BJ (cell line): ENCODE measurements around the gene DCP1A.

- CAGE, long polyA plus RNA = no peak
- RRBS = no CpG with 5 or more reads among the region's 8 CpGs
These were observed 15.2 kb downstream of the ITIH3 start for GRCh38 chr3:52809434-52810526.

DNA sequence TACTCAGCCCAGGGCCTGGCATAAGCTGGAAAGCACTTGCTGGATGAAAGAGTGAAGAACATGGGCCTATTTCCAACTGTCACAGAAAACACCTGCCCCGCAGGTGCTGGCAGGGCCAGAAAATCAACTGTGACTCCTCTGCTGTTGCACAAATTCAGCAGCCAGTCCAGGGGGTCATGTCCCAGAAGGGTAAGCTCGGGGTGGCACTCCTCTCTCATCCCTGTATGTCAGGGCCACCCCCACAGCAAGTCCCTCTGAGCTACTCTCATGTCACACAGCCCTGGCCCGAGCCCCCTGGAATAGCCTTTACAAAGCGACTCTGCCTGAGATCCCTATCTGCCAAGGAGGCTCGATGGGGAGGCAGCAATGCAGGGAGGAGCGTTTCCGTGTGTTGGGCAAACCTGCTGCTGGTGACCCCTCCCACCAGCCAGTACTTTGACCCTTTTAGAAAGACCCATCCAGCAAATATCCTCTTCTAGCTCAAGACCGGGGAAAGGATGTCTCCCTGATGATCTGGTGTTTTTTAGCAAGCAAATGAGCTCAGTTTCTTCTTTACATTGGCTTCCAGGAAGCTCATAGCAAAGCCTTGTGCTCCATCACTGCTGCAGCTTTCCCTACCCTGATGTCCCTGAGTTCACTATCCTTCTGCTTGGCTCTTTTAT is 17.1 kb downstream of the ITIH3 start:
- CAGE, long polyA plus RNA = no peak
- RRBS = no CpG with 5 or more reads among the region's 8 CpGs

DNA sequence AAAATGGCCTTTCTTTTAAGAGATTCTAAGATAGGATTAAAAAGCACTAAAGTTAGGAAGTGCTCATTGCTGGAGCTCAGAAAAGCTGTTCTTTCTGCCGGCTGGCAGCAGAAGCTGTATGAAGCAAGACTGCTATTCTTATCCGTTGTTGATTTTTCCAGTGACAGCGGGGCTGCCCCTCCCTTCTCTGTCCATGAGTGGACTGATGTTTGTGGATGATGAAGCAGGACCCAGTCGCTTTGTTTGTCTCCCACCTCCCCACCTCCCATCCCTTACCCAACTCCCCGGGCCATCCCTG is 10.3 kb upstream of the MUSTN1 start:
- CAGE, long polyA plus RNA = no peak
- RRBS = no CpG with 5 or more reads among the region's 5 CpGs

DNA sequence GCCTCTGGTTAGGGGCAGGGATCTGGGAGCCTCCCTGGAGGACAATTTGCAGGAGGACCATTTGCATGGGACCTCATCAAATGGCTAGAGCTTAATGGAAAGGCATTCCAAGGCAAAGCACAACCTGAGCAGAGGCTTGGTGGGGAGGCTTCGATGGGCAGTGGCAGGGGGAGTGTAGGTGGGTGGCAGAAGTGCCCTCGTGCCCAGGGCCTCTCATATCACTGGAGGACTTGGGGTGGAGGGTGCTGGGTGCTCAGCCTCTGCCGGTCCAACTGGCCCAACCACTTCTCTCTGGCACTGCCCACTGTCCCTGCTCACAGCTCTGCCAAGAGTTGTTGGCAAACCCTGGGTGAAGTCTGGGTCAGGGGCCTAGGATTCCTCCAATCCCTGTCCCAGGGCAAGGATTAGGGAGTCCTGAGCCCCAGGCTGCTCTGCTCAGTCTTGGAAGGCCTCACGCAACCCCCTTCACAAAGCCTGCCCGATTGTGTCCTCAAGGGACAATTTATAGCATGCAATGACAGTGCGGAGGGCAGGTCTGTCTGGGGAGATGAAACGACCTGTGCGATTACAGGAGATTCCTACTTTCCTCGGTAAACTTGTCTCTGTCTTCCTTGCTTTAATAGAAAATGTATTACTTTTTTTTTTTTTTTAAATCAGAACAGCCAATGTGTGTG is 5.3 kb upstream of the PRKCD start:
- CAGE, long polyA plus RNA = no peak
- RRBS = no CpG with 5 or more reads among the region's 9 CpGs

DNA sequence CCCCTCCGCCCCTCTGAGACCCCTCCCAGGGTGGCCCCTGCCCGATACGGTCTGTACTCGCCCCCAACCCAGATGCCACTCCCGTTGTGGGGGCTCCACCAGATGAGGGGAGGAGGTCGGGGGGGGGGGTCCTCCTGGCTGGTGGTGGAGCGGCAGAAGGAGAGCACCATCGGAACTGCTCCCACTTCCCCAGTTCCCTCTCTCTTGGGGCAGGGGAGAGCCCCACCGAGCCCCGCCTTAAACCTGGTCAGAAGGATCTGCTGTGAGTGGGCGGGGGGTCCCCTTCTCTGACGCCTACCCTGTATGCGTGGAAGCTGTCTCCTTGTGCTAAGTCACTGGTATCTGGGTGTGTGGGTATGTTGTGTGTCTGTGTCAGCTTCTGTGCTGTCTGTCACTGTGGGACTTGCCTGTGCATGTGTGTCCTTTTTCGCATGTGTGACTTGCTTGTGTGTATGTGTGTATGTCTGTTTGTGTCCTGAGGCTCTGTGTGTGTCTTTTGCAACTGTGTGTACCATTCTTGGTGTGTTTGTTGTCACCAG is 1.2 kb downstream of the PRKCD start:
- CAGE, long polyA plus RNA = no peak
- RRBS = no CpG with 5 or more reads among the region's 14 CpGs

GRCh38 chr3:53182627-53184014 is 22.1 kb downstream of the PRKCD start:
- CAGE, long polyA plus RNA = no peak
- RRBS = 90% methylated on average over 5 of the region's 38 CpGs

DNA sequence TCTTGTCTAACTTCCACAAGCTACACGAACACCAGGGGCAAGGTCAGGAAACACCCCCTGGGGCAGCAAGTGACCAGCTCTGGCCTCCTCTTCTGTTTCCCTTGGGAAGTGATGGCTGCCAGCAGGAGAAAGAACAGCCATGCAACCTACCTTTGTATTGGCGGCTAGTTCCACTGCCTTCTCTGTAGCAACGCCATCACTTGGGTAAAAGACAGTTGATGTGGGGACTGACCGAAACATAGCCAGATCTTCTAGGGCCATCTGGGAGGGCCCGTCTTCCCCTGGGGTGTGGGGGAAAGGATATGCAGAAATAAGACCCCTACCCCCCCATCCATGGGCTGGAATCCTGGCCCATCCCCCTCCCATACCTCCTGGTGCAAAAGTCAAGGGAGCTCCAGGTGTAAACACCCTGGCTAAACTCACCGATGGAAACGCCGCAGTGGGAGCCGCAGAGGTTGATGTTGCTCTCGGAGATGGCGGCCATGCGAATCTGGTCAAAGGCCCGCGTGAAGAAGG is 26.9 kb downstream of the TKT start:
- CAGE, long polyA plus RNA = no peak
- RRBS = no CpG with 5 or more reads among the region's 14 CpGs

GRCh38 chr3:53252350-53253114 is 3.3 kb downstream of the TKT start:
- CAGE, long polyA plus RNA = no peak
- RRBS = no CpG with 5 or more reads among the region's 14 CpGs

DNA sequence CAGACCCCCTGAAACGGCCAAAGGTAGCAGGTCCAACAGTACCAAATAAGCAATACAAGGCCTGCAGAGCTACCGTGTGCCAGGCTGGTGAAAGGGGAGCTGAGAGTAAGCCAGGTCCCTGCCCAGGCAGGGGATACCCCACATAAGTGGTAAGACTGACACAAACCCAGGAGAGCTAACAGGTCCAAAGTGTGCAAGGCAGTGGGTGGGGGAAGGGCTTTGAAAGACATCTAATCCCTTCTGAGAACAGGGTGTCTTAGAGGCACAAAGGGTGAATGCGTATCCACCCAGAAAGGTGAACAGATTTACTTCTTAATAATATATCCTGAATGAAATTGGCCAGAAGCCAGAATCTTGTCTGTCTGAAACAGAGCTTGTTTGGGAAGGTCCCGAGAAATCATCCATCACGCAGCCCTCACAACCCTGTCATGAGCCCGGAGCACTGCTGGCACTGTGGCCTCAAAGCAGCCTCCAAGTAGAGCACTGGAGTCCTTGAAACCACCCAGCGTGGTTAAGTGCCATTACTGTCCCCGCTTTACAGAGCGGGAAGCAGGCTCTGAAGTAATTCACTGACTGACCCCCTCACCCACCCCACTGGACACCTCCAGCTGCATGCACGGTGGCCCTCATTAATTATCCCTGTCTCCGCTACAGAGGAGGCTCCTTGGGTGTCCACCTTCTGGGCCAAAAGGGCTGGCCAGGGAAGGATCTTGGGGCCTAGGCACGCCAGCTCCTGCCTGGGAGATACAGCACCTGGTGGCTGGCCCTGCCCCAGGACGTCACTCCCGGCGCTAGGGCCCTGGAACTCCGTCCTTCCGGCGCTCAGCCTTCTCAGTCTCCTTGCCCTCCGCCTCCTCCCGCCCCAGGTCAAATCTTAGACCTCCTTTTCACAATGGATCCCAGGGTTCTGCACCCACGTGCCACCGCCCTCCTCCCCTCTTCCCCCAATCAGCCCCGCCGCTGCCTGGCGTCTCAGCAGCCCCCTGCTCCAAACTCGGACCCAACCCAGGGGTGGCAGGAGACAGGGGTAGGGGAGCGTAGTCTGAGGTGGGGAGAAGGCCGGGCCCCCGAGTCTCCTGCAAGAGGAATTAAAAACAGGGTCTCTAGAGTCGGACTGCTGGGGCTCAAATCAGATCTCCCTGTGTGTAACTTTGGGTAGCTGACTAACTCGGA is 1.2 kb downstream of the TKT start:
- CAGE, long polyA plus RNA = no peak
- RRBS = no CpG with 5 or more reads among the region's 31 CpGs

DNA sequence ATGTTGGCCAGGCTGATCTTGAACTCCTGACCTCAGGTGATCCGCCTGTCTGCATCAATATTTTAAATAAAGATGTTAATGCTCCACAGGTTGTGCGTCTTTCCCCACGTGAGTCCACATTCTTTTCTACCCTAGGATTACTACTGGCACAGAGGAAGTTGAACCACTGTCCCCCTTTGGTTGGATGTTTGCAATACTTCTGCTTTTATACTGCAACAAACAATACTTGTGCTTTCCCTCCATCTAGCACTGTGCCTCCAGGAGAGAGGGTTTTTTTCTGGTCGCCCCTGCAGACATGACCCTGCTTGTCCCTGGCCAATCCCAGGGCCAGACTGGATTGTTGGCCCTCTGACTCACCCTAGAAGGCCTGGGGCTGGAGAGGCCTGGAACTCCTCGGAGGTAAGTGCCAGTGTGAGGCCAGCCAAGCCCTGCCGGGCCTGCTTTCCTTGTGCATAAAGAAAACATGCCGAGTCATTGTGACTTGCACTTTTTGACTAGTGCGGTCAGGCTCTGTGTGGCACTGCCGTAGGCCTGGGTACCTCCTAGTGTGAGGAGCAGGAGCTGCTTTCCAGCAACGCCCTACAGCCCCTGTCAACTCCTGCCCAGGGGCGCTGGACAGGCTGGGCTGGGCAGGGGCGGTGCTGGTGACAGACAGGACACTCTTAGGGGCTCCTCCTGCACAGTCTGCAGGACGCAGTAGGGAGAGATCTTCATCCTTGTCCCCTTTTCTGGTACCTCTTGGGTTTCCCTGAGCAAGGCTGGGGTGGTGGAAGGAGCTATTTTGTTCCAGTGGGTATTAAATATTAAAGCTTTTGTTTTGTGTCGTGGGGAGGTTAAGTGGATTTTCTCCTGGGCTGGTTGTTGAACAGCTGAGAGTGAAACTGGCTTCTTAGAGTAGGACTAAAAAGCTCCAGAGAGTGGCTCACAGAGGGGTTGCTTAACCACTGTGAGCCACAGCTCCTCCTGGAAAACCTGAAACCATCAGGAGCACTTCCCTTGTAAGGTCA is 14.3 kb upstream of the TKT start:
- CAGE, long polyA plus RNA = no peak
- RRBS = no CpG with 5 or more reads among the region's 14 CpGs

DNA sequence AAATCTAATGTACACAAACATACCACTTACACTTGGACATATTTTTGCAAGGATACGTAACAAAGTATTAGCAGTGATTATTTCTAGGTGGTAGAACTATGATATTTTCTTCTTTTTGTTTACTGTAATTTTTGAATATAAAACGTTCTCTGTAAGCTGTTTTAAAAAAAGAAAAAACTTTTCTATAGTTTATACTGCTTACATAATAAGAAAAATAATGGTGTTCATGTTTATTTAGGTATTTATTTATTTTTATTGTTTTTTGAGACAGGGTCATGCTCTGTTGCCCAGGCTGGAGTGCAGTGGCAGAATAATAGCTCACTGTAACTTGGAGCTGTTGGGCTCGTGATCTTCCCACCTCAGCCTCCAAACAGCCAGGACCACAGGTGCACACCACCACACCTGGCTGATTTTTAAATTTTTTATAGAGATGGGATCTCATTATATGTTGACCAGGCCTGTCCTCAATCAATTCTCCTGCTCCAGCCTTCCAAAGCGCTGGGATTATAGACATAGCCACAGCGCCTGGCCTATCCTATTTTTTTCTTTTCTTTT is 39.2 kb downstream of the DCP1A start:
- CAGE, long polyA plus RNA = no peak
- RRBS = no CpG with 5 or more reads among the region's 5 CpGs

GRCh38 chr3:53346958-53348219 is at the start of gene DCP1A:
Gene DCP1A, minus strand, starts transcription at chr3:53347543.
- CAGE, long polyA plus RNA = start-site peak on the minus strand at chr3:53347526-53347544, 598 and 50 reads in 2 replicates
- RRBS = under 1% methylated on average over 12 of the region's 71 CpGs

GRCh38 chr3:53495482-53496128 is 1.2 kb downstream of the CACNA1D start:
- CAGE, long polyA plus RNA = no peak
- RRBS = 4% methylated on average over 30 of the region's 56 CpGs

DNA sequence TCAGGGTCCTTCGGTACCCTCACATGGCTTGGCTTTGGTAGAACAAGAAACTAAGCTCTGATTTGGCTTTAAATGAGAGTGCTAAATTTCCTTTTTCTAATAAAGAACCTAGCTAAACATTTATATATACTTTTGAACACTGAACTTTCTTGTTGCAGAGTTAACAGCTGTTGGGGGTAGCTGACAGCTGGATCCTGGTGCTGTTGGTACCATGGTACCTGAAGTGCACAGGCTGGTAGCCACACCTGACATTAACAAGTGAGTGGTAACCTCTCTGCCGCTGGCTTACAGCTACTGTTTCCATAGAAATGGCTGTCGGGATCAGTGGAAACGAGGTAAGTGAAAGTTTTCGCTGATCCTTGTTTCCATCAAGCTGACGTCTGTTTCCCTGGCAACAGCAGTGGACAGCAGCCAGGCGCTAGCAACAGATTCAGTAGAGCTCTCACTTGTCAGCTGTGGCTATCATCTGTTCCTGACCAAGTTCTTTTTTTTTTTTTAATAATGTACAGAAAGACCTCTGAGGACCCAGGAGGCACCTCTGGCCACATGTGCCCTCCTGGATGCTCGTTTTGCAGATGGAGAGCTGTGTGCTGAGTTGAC is 166.3 kb downstream of the CHDH start:
- CAGE, long polyA plus RNA = no peak
- RRBS = no CpG with 5 or more reads among the region's 8 CpGs

DNA sequence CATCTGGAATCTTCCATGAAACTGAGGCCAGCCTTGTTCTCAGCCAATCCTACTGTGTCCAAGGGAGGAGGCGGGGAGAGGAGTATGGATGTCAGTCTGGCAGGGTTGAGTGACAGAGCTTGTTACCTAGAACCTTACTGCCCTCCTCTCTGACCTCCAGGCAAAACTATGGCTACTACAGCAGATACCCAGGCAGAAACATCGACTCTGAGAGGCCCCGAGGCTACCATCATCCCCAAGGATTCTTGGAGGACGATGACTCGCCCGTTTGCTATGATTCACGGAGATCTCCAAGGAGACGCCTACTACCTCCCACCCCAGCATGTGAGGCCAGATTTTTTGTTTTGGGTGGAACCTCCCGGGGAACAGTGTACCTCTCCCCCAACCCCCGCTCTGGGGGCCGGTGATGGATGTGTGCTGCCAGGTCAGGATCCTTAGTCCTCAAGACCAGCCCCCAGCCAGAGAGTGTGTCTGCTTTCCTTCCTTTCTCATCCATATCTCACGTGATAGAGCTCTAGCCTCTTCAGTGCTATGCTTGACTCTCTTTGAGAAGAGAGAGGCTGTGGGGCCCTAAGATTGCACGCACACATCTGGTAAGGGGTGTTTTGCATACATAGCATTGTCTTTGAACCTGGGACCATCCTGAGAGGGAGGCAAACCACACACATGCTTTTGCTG is 41.3 kb downstream of the CHDH start:
- CAGE, long polyA plus RNA = no peak
- RRBS = 57% methylated on average over 1 of the region's 13 CpGs

- CAGE, long polyA plus RNA = no peak
- RRBS = no CpG with 5 or more reads among the region's 12 CpGs
These were observed 3.2 kb downstream of the CHDH start for GRCh38 chr3:53842722-53843635.

DNA sequence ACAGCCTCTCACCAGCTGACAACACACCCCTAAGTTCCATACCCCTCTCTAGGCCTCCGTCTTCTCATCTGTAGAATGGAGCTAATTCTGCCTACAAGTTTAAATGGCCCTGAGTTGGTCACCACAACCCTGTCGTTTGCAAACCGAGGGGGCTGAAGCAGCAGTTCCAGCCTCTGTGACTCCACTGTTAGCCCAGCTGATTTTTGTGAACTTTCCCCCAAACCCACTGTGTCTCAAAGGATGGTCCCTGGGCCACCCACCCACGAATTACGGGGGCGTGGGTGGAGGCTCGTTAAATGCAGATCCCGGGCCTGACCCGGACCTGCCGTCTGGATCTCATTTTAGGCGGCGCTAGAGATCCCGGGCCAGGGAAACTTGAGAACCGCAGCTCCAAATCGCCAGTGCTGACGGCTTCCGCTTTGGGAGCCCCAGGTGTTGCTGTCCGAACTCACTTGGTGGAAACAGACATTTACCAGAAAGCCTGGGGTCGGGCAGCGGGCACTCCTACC is 816 bp downstream of the CHDH start:
- CAGE, long polyA plus RNA = no peak
- RRBS = 16% methylated on average over 4 of the region's 20 CpGs

DNA sequence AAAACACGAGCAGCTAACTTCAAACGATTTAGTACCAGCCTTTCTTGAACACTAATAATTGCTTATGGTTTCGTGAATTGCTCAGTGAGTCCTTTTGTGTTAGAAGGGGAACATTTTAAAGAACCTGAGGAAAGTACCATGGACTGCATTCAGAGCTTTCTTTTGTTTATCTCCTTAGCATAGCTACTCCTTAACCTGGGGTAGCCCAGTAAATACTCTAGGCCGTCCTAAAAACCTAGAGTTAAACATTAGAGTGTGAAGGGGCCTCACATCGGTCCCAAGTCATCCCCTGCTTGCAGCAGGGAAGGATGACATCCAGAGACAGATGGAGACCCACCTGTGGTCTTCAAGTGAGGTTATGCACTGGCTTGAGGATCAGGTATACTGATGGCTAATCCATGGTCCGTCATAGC is 1.7 kb downstream of the IL17RB start:
- CAGE, long polyA plus RNA = no peak
- RRBS = no CpG with 5 or more reads among the region's 6 CpGs

DNA sequence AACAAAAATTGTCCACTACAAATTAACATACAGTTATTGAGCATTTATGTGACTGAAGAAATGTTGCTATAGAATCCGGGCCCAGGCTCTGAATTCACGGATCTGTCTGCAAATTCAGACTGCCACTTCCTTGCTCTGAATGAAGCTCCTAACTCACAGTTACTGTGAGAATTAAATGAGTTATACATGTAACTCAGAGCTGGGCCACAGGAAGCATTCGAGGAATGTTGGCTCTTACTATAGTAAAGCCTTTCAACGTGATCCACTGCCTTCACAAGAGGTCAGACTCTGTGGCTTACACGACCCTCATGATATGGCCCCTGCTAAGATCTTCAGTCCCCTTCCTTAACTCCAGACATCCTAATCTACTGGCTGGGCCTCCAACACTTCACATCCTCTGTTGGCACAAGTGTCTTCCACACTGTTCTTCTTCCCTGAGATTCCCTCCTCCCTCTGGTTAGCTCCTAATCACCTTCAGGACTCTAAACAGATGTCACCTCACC is 1.6 kb downstream of the ACTR8 start:
- CAGE, long polyA plus RNA = no peak
- RRBS = no CpG with 5 or more reads among the region's 5 CpGs

- CAGE, long polyA plus RNA = no peak
- RRBS = no CpG with 5 or more reads among the region's 9 CpGs
These were observed 2.6 kb upstream of the ACTR8 start for GRCh38 chr3:53884551-53884907.